Myometrial cell (primary cell): ENCODE results near the gene CCR4.

GRCh38 chr3:32951313-32951758 lies at the start of gene CCR4:
CCR4 (plus strand) TSS chr3:32951644.
- RAMPAGE, long total RNA = no peak

DNA sequence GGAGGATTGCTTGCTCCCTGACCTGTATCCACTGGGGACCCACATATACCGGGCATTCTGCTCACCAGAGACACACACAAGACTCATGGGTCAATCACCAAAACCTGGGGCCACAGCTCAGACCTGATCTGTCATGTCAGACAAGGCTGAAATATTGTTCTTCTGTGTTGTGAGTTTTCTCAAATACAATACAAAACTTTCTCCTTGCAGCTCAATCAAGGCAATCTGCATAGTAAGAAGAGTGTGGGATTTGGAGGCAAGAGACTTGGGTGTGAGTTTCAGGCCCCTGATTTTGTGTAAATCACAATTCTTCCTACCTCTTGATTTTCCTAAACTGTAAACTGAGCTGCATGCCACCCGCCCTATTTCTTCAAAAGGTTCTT lies 38.1 kb downstream of the CCR4 start:
- RAMPAGE, long total RNA = no peak

GRCh38 chr3:33012065-33012324 lies 60.6 kb downstream of the CCR4 start:
- RAMPAGE, long total RNA = no peak

- RAMPAGE, long total RNA = no peak
These were observed 29.7 kb downstream of the CRTAP start for GRCh38 chr3:33143172-33144185.

GRCh38 chr3:33144186-33145036 lies 30.6 kb downstream of the CRTAP start:
- RAMPAGE, long total RNA = no peak

DNA sequence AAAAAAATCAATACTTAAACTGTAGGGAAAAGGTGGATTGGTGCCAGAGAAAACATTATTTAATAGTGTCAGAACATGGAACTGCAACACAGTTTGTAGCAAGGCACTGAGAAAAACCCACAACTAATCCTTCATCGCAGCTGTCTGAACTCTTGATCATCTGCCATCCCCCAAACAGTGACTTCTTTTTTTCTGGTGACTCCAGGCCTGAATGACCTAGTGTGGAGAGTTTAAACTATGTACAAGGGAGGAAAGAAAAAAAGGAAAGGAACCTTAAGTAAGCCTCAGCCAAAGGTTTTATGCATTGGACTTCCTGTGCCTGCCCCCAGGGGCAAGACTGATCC lies 33.1 kb downstream of the CRTAP start:
- RAMPAGE, long total RNA = no peak

DNA sequence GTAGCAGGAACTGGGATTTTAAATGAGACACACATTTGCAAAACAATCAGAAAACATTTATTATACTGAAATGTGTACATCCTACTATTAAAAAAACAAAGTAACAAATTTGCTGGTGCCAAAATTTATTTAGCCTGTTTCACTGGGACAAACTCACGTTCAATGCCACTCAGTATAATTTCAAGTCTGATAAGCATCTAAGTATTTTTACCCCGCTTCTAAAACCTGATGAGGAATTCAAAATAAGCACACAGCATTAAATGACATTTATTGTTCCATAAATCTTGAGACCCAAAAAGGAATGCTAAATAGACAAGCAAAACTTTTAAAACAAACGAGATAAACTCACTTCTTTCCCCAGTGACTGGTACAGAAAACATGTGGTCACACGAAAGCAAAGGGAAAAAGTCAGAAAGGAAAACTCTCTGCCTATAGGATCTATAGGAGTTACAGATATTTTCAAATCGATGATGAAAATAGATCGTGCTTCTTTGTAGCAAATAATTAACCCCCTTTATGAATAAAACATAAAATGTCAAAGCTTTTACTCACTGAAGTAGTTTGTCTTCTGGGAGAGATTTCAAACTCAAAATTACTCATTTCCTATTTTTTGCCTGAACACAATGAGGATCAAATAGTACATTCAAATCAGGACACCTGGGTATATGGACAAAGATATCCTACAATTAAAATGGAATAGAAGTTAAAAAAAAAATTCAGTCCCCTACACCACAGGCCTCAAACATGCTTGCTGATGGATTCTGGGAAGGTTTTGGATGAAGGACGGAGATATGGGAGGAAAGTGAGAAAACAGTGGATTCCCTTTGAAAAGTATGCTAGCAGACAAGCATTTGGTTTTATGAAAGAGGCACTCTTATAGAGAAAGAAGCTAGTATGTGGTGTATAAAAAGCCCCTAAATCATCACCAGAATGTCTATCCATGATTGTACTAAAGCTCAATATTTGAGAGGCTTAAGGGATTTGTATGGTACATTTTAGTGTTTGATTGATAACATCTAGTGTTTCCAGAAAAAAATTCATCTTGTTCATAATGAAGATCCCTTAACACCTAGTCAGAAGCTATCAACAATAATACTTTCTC lies 51.6 kb downstream of the UBP1 start:
- RAMPAGE, long total RNA = no peak

DNA sequence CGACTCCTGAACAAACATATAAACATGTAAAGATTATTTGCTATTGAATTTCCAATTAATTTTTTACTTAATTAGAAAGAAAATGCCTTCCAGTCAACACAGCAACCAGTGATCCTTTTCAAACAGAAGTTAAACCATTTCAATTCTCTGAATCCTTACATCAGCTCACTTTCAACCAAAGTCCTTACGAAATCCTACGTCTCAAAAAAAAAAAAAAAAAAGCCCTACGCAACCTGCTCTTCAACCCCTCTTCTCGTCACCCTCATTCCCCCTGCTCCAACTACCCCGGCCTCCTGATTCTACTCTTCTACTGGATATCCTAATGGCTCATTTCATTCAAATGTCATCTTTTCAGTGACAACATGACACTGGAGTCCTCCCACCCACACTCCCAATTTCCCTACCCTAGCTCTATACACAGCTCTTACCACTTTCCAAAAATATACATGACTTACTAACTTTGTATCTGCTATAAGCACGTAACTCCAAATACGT lies 11.6 kb downstream of the UBP1 start:
- RAMPAGE, long total RNA = no peak

- RAMPAGE, long total RNA = start-site peak on the minus strand at chr3:33798957-33799070, 30 and 13 reads in 2 replicates
These were observed 530 bp downstream of the PDCD6IP start for GRCh38 chr3:33798720-33799599.

DNA sequence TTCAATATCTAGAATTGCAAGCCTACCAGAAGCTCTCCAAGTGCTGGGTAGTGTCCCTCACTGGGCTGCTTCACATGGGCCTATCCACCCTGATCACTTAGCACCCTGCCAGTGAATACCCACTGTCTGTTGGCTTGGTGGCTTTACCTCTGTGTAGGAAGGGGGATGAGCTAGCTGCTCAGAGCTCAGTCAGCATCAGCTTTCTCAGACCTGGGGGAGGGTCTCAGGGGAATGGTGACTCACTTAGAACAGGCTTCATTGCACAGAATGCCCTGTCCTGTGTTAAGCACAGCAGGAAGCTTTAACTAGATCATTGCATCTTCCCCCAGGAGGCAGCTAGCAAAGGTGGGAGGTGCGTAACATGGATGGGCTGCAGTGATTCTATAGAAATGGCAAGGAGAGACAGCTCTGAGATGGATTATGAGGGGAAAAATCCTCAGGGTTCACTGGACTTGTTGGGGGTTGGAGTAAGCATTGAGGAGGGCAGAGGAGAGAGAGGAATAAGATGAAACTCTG lies 209.8 kb downstream of the PDCD6IP start:
- RAMPAGE, long total RNA = no peak

- RAMPAGE, long total RNA = no peak
These were observed 110.6 kb upstream of the ARPP21 start for GRCh38 chr3:35528697-35529186.

DNA sequence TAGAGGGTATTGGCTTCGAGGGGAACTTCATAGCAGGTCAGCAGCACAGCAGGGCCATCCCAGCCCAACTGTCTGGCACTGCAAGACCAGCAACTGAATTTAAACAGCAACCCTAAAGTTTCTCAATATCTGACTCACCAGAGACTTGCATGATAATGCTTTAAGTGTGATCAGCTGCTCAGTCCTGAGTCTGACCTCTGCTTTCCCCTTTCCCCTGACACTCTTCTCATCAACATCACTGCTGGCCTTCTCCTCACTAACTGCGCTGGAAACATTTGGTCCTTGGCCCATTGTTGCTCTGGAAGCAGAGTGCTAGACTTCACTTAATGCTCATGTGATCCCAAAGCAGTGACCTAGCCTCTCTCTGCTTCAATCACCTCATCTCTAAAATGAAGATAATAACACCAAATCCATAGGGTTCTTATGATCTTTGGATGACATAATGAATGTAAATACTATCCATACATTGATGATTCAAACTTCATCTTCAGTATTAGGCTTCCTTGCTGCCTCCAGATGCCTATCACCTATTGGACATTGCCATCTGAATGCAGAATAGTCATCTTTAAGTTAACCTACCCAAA lies 114.6 kb downstream of the STAC start:
- RAMPAGE, long total RNA = no peak

DNA sequence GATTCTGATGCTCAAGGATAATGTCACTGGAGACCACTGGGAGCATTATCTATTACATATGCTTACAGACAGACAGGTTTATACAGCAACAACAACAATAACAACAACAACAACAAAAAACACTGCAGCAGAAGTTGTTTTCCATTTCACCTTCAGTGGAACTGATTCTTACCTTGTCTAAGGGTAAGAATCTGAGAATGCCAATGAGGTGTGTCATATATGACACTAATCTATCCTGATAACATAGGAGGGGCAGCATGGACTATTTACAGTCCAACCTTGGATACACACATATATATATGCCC lies 9.5 kb upstream of the TRANK1 start:
- RAMPAGE, long total RNA = no peak

DNA sequence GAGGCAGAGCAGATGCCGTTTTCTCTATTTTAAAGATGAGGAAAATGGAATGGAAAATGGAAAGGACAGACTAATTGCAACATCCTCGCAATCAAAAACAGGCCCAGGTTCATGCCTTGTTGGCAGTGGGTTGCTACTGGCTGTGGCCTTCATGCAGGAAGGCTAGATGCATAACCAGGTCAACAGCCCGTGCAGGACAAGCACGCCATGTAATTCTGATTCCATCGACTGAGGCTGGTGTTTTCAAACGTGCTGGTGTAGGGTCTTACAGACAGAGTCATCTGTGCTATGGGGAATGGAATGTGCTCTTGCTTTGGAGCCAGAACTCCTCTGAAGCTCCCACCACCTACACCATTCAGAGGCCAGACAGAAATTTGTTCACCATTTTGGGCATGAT lies 37.9 kb downstream of the MLH1 start:
- RAMPAGE, long total RNA = no peak

DNA sequence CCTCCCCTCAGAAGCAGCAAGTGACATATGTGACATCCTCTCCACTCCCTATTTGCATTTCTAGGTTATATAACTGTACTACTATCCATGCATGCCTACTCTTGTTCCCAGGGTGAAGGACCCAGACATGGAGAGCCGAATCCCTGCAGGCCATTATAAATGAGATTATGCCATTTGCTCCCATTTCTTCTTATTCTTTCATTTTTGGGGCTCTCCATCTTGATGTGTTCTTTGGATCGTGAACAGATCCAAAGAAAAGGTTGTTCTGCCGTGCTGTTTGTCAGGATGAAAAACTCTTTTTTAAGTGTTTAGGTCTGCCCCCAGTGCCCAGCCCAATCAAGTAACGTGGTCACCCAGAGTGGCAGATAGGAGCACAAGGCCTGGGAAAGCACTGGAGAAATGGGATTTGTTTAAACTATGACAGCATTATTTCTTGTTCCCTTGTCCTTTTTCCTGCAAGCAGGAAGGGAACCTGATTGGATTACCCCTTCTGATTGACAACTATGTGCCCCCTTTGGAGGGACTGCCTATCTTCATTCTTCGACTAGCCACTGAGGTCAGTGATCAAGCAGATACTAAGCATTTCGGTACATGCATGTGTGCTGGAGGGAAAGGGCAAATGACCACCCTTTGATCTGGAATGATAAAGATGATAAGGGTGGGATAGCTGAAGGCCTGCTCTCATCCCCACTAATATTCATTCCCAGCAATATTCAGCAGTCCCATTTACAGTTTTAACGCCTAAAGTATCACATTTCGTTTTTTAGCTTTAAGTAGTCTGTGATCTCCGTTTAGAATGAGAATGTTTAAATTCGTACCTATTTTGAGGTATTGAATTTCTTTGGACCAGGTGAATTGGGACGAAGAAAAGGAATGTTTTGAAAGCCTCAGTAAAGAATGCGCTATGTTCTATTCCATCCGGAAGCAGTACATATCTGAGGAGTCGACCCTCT lies 55.0 kb downstream of the MLH1 start:
- RAMPAGE, long total RNA = no peak

DNA sequence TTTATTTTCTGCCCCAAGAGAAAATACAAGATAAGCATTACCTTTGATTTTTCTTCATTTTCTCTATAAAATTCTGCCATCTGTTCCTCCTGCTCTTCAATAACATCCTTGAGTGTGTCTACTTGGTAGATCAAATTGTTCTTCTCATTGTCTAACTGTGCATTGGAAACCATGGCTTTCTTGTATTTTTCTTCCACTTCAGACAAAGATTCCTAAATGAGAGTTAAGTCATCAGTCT lies 90.2 kb downstream of the MLH1 start:
- RAMPAGE, long total RNA = no peak

DNA sequence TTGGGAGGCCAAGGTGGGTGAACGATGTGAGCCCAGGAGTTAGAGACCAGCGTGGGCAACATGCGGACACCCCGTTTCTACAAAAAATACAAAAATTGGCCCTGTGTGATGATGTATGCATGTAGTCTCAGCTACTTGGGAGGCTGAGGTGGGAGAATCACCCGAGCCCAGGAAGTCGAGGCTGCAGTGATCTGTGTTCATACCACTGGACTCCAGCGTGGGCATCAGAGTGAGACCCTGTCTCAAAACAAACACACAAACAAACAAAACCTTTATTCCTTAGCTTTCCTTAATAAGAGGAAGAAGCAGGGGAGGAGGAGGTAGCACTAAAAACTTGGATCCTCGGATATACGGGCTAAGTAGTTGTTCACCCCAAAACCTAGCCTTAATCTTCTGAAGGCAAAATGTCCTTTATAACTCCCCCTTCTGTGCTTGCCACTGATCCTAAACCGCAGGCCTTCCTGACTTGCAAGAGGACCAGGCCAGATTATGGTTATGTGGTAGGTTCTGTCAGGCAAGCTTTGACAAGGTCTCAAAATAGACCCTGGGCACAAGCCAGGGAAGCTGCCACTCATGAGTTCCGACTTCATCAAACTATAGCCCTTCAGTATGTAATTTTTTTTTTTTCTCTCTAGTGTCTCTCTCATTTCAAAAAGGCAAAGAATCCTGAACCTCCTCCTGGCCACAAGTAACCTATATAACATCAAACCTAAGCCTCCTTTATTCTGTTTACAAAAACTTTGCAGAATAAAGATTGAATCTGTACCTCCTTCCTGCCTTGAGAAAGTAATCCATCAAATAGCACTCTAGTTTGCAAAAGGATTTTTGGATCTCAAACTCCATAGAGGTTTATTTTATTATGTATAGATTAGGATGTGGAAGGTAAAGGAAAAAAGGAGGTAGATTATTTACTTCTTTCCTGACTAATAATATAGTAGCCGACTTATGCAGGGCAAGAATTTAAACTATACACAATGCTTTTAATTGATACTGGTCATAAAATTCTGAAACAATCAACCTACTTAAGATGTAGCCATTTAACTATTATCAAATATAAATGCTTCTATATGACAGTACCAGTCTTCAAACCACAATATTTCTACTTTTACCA lies 3.2 kb downstream of the LRRFIP2 start:
- RAMPAGE, long total RNA = no peak

DNA sequence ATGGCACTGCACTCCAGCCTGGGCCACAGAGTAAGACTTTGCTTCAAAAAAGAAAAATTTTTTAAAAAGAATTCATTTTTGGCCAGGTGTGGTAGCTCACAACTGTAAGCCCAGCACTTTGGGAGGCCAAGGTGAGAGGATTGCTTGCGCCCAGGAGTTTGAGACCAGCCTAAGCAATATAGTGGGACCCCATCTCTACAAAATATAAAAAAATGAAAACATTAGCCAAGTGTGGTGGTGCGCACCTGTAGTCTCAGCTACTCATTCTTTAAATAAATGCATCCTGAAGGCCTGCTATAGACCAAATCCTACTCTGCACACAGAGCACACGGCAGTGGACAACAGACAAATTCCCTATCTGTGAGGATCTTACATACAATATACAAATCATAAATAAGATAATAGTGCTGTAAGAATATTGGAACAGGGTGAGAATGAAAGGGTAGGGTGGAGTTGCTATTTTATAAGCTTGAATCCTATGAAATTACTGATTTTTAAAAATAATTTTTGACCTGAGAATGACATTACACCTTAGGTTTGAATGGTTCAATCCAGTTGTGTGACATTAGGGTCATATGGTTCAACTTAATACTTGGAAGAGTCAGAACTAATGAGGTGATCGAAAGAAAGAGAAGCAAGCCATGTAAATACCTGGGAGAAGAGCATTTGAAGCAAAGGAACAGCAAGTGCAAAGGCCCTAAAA lies 6.7 kb upstream of the LRRFIP2 start:
- RAMPAGE, long total RNA = no peak

- RAMPAGE, long total RNA = no peak
These were observed 32.3 kb downstream of the GOLGA4 start for GRCh38 chr3:37275471-37275686.

- RAMPAGE, long total RNA = no peak
These were observed 58.9 kb downstream of the GOLGA4 start for GRCh38 chr3:37301942-37302474.